Rectum (tissue), 1 donor: Measurements from ENCODE around the gene BLACAT1.

DNA sequence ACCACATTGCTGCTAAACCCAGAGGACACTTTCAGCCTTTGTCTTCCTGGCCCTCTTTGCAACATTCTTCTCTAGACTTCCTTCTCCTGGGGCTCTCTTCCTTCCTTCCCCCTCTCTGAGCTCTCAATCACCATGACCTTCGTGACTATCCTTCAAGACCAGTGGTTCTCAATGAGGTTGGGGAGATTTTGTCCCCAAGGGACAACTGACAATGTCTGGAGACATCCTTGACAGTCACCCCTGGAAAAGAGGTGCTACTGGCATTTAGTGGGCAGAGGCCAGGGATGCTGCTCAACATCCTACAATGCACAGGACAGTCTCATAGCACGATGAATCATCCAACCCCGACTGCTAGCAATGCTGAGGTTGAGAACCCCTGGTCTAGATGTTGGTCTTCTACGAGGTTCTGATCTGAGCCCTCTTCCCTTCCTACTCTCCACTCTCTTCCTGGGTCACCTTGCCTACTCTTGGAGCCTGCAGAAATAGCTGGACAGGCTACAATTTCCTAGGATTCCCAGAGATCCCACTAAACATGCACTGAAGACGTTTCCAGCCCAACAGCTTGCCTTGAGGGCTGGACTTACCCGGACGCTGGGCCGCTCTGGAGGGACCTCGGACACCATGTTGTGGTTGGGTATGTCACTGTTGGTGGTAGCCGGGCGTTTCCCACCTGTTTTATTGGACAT lies 59.4 kb upstream of the GOLT1A start:
- PRO-cap = no peak

GRCh38 chr1:204342900-204343099 lies 16.9 kb downstream of the PLEKHA6 start:
- PRO-cap = no peak

DNA sequence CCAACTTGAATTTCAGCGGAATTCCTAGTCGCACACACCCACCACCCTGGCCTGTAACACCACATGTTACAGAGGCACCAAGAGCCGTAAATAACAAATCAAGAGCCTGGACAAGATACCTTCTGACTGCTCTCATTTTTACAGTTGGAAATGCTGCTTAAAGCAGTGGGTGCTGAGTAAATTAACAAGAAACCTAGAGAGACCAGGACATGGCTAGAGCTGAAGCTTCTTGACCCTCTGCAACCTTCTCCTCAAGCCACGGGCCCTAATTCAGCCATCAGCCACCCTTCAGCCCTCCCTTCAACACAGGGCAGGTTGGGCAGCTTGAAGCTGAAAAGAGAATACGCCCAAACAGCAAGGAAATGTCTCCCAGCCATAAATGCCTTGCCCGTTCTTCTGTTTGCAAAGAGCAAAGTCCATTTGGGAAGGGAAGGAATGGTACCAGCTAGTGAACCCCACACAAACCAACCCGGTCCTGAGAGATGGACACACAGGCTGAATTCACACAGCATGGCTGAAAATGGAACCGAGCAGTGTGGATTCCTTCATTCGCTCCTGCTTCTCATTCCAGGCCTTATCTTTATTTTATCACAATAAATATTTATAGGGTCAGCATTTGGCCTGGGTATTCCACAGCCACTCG lies 11.6 kb downstream of the PLEKHA6 start:
- PRO-cap = bidirectional peak, plus-strand start at position 431 of the sequence, minus-strand start at position 302 of the sequence

- PRO-cap = unidirectional peak, minus-strand start at chr1:204409922
Measured at GRCh38 chr1:204409459-204410458, 1.9 kb downstream of the PPP1R15B start.

GRCh38 chr1:204418553-204419667 lies 7.3 kb upstream of the PPP1R15B start:
- PRO-cap = no peak

GRCh38 chr1:204426092-204426344 lies 14.4 kb upstream of the PPP1R15B start:
- PRO-cap = no peak

DNA sequence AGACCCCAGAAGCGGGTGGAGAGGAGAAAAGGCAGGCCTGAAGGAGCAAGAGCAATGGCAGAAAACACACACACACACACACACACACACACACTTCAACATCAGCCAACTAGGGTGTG lies 1.3 kb downstream of the PIK3C2B start:
- PRO-cap = bidirectional peak, plus-strand start outside the sequence, minus-strand start at position 56 of the sequence

DNA sequence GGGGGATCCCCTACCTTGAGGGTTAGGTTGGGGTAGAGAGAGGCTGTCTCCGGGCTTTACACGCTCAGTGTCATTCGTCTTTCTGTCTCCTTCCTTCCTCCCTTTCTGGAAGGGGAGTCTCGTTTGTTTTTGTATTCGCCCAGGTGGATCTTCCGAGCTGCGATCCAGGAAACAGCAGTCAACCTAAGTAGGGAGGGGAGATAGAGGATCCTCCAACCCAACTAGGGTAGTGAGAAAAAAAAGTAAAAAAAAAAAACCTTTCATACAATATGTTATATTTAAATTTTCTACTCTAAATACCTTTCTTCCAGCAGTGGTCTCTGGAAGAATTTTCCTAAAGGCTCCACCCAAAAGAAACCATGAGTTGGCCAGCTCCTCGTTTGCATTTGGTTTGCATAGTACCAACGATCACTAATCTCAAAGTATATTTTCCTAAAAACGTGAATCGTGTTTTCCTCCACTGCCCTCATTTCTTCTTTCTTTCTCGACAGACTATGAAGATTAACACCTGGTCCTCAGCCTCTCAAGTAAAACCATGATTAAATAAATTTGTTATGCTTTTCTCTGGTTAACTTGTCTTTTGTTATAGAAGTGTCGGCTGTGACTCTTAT lies 661 bp upstream of the PIK3C2B start:
- PRO-cap = unidirectional peak, minus-strand start at position 84 of the sequence; bidirectional peak, plus-strand start at position 443 of the sequence, minus-strand start at position 336 of the sequence

- PRO-cap = no peak
Measured at GRCh38 chr1:204544375-204544814, 28.2 kb downstream of the MDM4 start.

DNA sequence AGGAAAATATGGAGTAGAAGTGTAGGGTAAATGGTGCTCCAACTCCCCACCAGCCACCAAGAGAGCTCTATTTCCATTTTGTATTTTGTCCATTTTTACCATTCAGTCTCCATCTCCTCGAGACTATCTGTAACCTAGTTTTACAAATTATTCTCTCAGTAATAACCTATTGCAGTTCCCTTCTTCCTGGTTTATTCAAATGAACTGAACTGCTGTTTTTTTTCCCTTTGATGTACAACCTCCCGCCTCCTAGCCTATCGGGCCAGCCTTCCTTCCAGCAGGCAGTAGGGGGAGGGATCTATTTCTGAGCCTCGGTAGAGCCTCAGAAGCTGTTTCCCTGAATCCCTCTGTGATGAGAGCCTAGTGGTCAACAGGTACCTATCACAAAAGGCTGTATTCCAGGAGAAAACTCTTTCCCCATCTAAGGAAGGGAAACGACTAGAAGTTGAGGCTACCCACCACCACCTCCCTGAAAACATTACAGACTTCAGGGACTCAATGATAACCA lies 50.0 kb downstream of the MDM4 start:
- PRO-cap = no peak

DNA sequence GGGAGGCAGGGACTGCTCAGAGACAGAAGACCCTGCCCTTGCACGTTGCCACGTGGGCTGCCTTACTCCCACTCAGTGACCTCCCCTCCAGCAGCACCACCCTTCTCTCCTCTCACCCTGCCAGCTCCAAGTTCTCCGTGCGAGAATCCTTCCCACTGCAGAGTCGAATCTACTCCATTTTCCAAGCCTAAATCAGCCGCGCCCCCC lies 7.8 kb downstream of the LRRN2 start:
- PRO-cap = unidirectional peak, minus-strand start at position 109 of the sequence

DNA sequence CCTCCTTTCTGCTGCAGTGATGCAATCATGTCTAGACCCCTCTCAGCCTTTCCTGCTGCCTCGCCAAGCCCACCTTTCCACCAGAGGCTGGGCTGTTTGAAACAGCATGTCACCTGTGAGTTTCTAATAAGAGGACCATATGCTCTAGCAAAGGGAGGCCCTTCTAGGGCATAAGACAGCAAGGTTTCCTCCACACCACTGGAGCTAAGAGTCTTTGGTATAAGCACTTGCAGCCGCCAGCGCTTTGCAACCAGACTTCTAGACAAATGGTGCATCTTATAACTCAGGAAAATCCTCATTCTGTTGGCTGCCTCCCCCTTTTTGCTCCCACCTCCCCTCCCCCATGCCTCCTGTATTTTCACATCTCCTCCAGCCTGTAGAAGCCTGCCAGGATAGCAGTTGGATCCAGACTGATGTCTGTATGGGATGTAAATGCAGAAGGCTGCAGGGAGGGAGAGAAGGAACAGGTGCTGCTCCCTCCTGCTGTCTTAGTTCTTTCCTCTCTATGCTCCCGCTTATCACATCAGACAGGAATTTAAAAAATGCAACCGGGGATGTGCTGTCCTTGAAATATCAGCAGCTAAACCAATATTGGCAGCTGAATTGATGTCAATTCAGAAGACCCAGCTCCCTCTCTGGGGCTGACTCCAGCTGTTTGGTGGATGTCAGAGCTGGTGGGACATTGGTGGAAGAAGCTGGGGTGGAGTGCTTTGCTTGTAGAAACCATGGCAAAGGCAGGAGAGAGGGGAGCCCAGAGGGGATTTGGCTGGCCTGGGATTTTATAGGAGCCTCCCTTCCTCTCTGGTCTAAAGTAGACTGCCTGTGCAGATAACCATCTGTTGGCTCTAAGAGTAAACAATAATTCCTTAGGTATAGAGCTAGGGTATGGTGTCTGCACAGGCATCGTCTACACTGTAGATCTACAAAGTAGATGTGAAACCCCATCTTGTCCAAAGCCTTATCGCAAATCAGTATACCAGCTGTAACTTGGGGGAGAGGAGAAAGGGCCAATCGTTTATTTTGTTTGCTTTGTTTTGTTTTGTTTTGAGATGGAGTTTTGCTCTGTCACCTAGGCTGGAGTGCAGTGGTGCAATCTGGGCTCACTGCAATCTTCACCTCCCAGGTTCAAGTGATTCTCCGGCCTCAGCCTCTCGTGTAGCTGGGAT lies 95.8 kb downstream of the NFASC start:
- PRO-cap = no peak

GRCh38 chr1:205061512-205061997 lies 18.5 kb downstream of the CNTN2 start:
- PRO-cap = no peak

- PRO-cap = no peak
Measured at GRCh38 chr1:205098801-205099181, 14.5 kb upstream of the TMEM81 start.

DNA sequence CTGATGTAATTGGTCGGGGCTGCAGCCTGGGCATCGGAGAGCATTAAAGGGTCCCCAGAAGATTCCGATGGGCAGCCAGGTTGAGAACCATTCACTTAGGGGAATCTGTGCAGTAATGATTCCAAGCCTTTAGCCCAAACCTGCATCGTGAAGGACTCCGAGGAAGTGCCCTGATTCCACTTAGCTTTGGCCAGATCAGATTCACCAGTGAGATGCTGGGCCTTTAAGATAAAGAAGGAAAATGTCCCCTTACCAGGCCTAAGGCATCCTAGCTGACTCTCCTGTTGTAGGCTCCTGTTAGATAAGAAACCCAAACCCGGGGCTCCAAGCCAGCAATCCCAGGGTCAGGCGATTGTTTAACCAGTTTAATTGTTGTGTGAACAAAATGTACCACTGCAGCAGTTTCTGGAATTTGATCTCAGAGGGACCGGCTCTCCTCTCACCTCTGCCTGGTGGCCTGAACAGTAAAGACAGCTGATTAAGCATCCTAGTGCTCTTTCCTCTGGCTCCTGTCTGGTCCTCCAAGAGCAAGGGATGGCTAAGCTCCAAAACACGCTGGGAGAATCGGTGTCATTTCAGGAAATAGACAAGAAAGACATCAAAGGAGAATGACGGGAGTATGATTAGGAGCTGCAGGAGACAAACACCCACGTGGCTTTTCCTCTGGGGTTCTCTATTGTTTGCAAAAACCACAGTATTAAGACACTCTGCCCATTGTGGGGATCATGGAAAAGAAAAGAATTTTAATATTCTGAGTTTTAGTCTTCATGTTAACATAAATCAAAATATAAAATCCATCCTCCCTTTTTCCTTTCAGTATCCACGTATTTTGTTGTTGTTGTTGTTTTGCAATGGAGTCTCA lies 9.3 kb upstream of the KLHDC8A start:
- PRO-cap = no peak

GRCh38 chr1:205441658-205442345 lies 14.0 kb downstream of the BLACAT1 start:
- PRO-cap = no peak

DNA sequence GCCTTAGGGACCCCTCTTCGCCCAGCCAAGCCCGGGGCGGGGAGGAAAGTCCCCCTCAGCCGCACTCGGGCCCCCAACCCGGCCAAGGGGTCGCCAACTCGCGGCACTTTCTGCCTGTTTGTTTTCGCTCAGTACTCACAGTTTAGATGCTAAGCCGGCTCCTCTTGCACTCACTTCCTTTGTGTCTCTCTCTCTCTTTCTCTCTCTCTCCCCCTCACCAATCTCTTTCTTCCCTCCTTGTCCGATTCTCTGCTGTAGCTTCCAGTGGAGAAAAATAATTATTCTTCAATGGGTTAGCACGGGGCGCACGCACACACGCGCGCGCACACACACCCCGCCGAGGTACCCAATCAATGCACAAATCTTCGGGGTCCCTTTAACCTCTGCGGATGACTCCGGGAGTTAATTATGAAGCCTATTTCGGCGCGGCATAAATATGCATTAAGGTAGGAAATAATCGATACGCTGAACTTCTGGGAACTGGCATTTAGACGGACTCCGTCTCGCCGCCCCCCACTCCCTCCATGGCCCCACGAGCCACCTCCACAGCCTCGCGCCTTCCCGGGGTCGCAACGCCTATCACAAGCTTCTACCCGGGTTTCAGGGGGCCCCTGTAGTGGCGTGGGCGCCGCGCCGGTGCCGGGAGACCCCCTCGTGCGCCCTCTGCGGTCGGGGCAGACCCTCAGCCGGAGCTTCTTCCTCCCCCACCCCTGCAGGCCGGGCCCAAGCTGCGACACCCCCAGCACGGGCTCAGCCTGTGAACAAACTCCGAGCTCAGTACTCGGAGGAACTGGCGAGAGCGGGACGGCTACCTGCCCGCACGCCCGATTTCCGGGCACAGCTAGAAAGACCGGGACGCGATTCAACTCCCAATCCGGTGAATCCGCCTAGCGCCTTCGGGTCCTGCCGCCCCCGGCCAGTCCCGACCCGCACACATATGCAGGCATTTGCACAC lies at the start of gene BLACAT1:
Gene BLACAT1, minus strand, starts transcription at position 268 of the 955 bp plus-strand sequence.
- PRO-cap = unidirectional peak, minus-strand start at position 514 of the sequence

- PRO-cap = no peak
Measured at GRCh38 chr1:205512502-205512873, 8.0 kb downstream of the CDK18 start.

DNA sequence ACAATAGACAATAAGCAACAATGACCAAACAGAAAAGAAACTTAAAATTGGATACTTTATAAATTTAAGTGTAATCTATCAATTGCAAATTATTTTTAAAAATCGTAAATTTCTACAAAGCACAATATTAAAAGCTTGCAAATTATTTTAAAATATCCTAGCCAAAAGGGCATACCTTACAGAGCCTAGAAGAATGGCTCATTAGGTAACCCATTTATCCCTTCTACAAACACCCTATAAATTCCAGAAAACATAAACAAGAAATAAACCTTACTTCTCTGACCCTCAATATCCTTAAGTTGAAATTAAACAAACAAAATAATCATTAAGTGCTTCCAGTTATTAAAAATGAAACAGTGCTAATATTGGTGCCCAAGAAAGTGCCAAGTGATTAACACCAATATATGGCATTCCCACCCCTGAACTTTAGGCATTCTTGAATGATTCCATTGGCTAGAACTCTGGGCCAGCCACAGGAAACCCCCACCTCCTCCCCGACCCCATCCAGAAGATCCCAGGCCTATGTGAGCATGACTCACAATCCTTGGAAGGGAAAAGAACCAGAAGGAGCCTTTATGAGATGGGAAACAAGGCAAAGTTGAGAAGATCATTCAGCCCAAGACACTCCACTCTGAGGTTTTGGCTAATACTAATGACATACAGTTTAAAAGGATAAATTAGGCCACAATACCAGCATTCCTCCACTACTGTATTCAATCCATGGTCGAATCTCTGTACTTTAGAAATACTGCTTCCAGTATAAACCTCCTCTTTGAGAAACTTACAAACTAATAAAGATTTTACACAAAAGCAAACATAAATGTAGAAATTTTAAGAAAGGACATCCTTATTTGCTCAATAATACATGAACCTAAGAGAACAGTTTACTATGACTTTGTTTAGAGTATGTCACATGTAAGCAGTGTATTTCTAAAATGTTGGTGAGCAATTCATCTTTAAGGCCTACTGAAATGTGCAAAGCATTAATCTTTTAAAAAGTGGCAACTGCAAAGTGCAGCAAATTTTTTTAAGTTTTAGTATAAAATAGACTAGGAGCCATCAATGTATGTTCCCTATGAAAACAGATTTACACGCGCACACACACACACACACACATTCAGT lies 21.8 kb downstream of the ELK4 start:
- PRO-cap = no peak

- PRO-cap = no peak
Measured at GRCh38 chr1:205614242-205614932, 17.4 kb downstream of the ELK4 start.